Hair follicular keratinocyte (primary cell): ENCODE data around the genes TMPRSS15 and ADAMTS1.

GRCh38 chr21:17463296-17463776, 49.5 kb upstream of the CXADR start:
- RAMPAGE, long total RNA = no peak

- RAMPAGE, long total RNA = no peak
Measured at GRCh38 chr21:17467153-17467628, 45.7 kb upstream of the CXADR start.

DNA sequence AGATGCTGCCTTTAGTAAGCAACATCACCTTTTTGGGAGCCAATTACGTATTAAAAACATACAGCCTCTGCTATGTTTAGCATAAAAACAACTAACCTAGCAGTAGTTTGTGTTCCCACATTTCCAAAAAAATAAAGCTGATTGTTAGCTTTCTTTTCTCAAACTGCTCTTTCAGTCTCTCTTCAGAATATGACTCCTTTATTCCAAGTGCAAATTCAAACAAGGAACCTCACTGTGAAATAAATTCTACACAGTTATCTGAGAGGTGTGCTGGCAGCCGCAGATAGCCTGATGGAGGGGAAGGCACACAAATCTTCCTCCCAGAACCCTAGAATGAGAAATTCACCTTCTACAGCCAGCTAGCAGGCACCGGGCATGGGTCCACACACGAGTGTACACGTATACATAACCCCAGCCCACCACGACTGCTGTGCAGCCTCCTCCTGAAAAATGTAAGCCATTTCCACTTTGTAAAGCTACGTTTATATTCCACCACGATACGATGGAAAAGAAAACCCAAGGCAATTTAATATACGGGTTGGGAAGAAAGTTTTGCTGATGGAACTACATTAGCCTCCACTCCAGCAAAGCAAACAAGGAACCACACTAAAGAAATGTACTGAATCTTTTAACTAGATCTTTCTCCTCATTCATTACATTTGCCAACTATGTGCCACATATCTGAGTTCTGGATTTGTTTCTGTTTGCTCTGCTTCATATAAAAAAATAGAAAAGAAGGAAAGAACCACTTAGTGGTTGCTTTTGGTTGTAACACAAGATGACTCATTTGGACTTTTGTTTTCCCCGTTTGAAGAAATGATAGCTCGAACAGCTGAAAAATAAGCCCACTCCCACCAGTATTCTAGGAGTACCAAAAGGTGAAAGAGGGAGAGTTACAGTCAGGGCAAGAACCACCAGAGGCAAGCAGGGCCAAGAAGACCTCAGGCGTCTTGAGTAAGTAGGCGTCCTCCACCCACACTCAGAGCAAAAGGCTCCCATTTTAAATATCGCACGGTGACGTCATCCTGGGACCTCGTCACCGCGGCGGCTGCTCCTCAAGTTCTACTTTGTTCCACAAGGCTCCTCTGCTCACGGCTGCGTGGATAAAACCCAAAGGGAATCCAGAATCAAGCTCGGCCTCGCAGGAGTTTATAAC, 1.6 kb downstream of the BTG3 start:
- RAMPAGE, long total RNA = no peak

- RAMPAGE, long total RNA = no peak
Measured at GRCh38 chr21:17738334-17739020, 80.7 kb downstream of the C21orf91 start.

- RAMPAGE, long total RNA = no peak
Measured at GRCh38 chr21:18403286-18403995, at the start of gene TMPRSS15. Gene TMPRSS15, minus strand, starts transcription at chr21:18403785.

DNA sequence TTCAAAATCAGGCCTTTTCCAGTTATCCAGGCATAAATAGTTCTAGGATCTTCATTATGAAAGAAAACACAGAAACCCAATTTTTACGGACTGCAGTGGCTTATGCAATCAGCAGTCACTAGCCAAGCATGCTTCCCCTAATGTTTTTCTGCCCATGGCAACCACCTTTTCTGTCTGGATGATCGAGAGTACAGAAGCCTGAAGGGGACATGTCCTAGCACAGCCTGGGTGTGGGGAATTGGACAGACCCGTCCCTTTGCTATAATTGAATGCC, 29.8 kb upstream of the NCAM2 start:
- RAMPAGE, long total RNA = no peak

- RAMPAGE, long total RNA = no peak
Measured at GRCh38 chr21:21146543-21147573, 148.6 kb downstream of the NCAM2 start.

DNA sequence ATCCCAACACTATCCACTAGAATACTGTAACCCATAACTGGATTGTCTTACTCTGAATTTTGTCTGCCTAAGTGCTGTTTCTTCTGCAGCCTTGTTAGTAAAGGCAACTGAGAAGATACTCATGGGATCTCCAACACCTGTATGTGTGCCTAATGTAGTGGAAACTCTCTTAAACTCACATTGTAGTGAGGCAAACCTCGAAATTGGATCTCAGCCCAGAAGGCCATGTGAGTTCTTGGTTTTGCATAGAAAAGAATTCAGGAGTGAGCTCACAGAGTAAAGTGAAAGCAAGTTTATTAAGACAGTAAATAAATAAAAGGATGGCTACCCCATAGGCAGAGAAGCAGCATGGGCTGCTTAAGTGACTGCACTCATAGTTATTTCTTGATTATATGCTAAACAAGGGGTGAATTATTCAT, 1344.7 kb downstream of the NCAM2 start:
- RAMPAGE, long total RNA = no peak

DNA sequence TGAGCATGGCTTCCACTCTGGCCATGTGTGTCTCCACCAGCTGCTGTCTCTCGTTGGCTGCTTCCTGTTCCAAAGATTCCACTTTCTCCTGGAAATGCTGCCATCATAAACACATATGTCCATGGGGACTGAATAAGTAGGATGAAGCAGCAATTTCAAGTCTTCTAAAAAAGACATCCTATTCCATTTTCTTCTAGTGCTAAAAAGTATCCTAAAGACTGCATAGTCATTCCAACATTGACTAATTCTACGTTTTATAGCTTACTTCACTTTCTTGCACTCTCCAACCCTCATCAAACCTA, 195.5 kb downstream of the APP start:
- RAMPAGE, long total RNA = no peak

DNA sequence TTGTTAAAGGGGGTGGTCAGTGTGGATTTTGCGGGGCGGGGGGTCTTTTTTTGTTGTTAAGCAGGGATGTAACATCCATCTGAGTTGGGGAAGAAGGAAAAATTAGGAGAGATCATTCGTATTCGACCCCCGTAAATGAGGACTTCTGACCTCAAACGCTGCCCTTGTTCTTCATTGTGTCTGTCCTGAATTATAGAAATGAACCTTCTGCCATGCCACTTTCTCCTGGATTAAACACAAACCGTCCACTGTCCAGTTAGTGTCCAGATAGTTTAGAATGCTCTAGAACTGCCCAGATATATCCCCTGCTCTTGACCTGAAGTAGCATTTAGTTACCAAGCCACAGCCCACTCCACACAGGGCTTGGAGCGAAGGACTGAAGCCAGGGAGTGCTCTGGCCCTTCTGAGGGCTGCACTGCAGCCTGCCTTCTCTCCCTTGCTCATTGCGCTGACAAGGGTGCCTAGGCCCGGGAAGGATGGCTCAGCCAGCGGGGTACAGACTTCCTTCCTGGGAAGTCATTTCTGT, 985 bp upstream of the APP start:
- RAMPAGE, long total RNA = no peak

DNA sequence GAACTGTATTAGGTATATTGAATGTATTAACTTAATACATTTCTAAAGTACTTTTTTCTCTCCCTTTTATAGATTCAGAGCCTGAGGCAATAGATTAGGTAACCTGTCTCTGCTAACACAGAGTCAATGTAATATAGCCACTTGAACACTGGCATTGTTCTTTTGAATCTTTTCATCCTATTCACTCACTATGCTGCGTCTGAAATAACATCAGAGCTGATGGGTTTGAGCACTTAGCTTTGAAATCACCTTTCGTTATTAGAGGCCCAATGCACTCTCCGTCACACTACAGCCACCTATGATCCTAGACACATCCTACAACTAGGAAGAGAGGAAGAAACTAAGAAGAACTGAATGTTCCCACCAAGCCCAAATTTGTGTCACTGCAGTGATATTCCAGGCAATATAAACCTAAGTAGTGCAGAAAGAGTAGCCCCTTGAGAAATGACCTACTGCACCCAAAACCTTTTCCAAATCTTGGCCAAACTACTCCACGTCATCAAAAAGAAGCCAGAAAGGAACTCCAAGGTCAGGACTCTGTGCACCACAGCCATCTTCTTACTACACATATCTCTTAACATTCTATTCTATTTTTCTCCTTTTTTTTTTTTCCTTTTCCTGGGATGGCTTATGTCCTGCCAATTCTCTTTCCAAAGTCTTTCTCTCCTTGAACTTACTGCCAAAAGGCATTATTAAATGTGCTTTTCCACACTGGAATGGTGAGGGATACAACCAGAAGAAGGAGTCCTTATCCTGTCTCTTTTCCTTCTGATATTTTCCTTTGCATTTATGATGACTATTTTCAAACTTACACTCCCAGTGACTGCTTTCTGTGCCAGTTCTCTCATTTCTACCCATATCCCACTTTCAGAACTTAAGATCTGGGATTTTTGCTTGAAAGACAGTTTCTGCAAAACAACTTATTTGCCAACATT, 60.2 kb downstream of the ADAMTS1 start:
- RAMPAGE, long total RNA = no peak

DNA sequence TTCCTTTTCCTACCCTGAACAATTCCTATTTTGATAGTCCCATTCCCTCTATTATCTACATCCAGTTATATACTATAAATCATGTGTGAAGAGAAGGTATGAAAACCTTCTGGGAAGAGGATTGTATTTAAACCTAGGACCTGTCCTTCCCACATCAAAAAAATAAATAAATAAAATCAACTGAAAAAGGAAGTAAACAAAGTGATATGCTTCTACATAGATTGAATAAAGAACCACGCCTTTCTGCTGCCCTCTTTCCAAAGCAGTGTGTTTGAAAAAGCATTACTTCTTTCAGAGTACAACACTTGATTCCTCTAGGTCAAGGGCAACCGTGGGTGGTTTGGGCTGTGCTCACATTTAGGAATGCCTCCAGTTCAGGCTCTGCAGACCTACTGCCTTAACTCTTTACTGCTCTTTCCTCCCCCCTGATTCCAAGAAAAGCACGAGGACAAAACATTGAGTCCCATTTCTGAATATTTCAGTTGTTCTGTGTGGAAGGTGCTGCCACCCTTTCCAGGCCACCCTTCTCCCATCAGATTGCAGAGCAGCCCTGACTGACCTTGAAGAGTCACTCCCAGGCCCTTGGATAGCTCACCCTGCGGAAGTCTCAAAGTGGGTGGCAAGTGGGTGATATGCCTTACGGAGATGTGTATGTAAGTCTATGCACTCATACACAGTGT, 45.2 kb downstream of the ADAMTS1 start:
- RAMPAGE, long total RNA = no peak

DNA sequence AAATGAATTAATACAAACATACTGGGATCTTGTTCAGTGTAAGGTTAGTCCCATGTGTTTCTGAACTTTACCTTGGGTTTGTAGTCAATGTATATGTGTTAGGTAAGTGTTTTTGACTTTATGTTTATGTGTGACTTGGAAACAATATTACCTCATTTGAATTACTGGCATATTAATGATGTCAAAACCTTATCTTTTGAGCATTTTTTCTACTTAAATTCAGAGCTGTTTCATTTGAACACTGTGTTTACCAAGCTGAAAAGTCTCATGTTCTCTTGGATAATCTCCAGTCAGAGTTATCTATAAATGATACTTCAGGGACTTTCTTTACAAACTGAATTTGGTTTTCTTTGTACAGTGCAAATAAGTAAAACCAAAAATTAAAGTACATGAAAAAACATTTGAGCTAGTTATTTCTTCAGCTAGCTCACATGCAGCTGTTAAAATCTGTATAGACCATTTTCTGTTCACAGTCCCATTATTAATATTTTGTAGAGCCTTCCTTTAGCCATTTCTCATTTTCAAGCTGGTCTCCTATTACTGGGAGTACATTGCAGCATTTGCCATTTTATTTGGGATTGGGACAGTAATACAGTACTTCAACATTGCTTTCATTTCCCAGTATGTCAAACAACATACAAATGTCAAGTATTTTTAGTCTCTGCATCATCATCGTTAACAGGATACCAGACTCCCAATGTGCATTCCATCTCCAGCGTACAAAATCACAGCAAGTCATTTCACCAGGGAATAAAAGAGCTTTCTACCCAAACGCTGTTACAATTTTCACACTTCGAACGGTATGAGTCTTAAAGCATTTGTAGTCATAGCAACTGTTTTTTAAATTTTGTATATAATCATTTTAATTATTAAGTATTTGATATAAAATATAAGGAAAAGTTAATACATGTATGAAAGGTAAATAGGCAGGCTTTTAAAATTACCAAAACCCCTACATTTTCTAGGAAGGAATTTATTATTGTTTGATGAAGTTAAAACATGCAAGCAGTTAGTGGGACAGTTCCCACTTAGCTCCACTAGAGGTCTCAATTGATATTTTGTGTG, 29.7 kb downstream of the ADAMTS1 start:
- RAMPAGE, long total RNA = no peak

GRCh38 chr21:26845234-26845437, at the start of gene ADAMTS1:
Gene ADAMTS1, minus strand, starts transcription at chr21:26845409.
- RAMPAGE, long total RNA = no peak

DNA sequence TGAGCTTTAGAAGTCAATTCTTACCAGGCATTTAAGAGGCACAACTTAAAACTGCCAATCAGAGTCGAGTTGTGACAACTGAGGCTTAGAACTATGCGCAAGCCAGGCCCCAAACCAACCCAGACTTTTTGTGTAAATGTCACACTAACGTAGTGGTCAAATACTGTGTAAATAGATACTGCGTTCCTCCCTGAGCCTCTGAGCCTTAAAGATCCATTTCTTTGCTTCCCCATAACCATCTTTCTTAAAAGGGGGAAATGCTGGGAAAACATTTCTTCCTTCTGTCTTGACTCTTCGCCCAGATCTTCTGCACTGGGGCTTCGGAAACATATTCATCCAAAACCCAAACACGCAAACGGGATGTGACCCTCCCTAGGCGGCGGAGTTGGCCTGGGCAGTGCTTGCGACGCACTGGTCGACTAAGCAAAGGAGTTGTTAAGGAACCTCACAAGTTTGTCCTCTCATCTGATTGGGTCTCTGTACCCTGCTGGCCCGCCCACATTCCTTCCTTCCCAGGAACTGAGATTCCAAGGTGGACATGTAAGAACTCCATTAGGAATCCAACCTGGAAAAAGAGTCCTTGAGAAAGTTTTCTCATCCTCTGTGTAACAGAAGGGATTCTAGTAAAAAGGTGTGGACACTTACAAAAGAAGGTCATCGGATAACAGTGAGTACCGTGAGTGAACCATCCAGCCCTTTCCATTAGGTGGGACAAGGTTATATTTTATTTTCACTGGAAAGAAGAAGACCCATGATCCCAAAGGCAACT, 2.5 kb downstream of the ADAMTS5 start:
- RAMPAGE, long total RNA = no peak

DNA sequence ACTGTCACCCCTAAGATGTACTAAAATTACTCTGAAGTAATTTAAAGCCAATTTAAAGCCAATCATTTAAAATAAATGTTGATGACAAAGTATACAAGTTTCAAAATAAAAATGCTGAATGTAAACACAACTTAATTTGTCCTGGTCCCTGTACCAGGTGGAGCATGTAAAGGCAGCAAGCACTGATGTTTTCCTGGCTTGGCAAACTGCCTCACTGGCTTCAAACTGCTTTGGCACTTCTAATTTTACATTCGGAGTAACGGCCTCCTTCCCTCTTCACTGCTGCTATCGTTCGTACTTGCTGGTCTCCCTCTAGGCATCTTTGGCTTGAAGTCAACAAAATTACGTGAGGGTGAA, 180.5 kb downstream of the N6AMT1 start:
- RAMPAGE, long total RNA = no peak

- RAMPAGE, long total RNA = no peak
Measured at GRCh38 chr21:28731746-28732130, 153.4 kb downstream of the N6AMT1 start.

DNA sequence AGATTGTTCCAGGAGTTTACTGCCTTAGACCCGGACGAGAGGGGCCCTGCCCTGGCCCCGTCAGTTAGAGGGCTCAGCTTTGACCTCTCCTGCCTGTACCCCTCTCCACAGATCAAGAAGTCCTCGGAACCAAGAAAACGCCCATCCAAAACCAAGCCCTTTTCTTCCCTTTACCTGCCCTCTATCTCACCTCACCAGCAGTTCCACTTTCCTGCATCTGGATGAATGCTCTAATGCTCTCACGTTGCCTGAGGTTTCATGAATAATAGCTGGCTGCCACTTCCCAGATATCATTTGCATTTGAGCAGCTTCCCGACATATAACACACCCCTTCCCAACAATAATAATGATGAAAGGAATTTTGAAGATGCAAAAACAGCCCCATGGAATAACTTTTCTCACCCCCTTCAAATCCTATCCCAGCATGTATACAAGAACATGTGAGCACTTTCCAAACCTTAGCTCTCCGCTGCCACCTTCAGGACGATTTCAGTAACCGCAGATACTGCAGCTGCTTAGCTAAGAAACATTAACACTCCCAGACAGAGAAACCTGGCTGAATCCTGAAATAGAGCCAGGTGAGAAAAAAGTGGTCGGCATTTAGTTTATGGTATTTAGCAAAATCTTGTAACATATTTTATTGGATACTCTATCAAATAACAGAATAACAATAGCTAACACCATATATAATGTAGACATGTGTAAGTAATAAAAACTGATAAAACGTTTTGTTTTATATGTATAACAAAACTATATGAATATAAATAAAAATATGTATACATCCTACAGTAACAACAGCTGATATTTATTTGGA, 139.6 kb downstream of the N6AMT1 start:
- RAMPAGE, long total RNA = no peak

GRCh38 chr21:29064571-29065632, 8.5 kb downstream of the CCT8 start:
- RAMPAGE, long total RNA = no peak

DNA sequence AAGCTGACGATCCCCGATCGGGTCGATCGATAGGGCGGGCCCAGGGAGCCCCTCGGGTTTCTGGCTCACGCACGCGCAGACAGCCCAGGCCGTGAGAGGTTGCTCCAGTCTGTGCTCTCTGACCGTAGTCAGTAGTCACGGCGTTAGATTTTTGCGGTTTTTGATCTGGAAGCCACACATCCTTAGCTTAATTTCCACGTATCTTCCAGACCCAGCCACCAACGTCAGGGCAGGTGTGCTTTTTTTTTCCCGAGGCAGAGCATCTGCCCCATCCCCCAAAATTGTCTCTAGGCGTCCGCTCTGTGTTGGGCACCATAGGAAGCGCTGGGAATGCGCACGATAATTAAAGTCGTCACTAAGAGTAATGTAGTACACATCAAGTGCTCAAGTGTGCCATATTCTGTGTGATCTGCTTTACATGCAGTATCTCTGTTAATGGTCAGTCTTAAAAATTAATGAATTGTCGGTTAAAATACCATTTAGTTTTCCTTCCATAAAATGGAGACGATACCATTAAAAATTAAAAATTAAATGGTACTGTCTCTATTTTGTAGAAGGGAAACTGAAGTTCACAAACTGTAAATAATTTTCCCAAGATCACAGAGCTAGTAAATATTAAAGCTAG, 443 bp upstream of the CCT8 start:
- RAMPAGE, long total RNA = no peak